Esophagus muscularis mucosa (tissue), 4 donors: Measurements from ENCODE around the gene SPO11.

GRCh38 chr20:53371906-53372615 is 221.6 kb downstream of the ZNF217 start:
- PRO-cap: no peak
- RAMPAGE, long total RNA, 4 experiments: no peak in any of the 4 experiments

GRCh38 chr20:53567049-53568146 is 26.2 kb downstream of the ZNF217 start:
- PRO-cap: no peak
- RAMPAGE, long total RNA, 4 experiments: no peak in any of the 4 experiments

DNA sequence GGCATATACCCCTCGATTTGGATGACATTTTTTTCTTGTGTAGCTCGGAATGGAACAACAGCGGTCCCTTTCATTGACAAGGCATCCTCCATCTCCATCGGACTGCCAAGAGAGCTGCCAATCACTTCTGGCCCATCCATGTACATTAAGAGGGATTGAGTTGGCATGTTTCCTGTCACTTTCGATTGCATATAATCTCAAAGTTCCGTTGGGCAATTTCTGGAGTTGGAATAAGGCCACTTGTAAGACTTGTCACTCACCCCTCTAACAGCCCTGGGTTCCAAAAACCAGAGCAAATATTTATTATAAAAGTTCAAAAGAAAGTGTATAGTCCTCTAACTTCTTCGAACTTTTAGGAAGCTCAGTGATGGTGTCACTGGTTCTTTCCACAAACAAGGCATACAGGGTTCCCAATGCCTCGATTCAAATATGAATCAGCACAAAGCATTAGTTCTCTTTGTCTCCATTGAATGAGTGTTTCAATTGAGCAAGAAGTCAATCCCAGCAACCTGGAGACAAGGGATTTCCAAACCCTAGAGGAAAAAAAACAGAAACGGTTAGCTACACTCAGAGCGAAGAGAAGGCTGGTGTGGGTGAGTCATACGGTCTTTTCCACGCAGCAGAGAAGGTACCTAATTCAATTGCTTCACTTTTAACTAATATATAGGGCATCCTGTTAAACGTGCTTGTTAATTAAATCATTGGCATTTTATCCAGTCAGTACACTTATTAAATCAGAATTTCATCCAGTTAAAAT is 10.8 kb downstream of the ZNF217 start:
- PRO-cap: bidirectional peak, plus-strand start at position 570 of the sequence, minus-strand start at position 401 of the sequence
- RAMPAGE, long total RNA, 4 experiments: no peak in any of the 4 experiments

- PRO-cap: bidirectional peak, plus-strand start at chr20:53592714, minus-strand start at chr20:53592765
- RAMPAGE, long total RNA, 4 experiments: start-site peak on the plus strand in 1 of 4 experiments, at chr20:53592714-53592768 at its widest, 15 reads per replicate; start-site peak on the minus strand in 2 of 4 experiments, at chr20:53592765-53592951 at its widest, 7 to 13 reads per replicate
These were observed 854 bp downstream of the ZNF217 start for GRCh38 chr20:53592530-53593439.

DNA sequence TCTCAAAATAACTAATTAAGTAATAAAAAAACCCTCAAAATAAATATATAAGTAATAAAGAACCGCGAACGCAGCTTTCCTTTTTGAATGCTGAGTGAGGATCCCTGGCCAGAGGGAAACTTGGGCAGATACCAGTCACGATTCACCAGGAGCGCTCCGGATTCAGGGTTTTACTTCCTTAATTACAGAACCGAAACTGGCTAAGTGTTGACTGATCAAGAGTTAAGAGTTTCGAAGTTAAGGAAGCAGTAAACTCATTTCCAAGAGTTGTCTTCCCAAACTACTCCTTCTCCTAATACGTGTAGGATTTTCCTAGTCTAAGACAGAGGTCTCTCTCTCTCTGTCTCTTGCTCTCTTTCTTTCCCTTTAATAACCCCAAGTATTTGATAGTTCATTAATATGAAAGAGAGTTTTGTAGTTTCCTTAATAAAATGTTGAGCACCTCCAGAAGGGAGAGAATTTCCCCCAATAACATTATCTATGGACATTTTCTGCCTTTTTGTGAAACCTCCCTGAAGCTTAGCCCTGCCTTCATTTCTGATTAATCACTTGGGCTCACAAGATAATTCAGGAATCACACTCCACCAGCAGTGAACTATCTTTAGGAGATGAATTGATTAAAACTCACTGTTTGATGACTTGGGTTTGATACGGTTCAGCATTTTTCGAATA is 61.5 kb upstream of the ZNF217 start:
- PRO-cap: no peak
- RAMPAGE, long total RNA, 4 experiments: no peak in any of the 4 experiments

DNA sequence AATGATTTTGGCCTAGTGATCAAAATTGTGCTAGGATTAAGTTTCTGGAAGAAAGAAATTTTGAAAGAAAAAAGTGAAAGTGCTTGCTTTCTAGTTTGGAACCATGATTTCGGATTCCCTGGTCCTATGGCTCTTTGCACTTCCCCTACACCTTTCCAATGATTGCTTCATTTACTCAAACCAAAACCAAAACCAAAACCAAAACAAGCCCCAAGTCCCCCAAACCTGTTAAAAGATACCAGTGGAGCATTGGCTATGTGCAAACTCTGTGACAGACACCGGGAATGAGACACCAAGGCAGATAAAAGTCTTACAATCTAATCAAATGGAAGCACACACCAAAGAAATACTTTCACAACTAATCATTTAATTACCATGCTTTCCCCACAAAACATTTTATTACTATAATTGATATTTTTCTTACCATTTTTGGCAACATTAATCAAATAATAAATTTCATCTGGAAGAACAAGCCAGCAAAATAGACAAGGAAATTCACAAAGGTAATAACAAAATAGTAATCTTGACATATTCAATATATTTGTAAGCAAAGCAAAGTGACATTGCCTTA is 174.0 kb upstream of the ZNF217 start:
- PRO-cap: no peak
- RAMPAGE, long total RNA, 4 experiments: no peak in any of the 4 experiments

DNA sequence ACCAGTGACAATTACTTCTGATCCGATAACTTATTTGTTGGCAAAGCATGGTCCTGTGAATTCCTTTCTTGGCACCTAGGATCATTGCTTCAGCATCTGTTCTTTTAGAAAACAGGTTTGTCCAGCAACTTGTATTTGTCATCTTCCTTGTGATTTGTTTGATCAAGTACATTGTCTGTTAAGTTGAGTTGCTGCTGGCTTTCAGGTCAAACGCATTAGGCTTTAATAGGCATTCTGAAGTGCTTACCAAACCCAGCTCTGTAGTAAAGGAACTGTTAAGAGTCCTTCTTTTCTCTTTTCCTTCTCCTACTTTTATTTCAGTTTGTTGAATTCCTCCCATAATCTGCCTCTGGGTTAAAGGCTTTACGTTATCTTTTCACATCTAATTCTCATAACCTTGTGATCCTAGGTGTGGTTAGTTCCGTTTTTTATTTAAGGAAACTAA is 192.5 kb upstream of the ZNF217 start:
- PRO-cap: no peak
- RAMPAGE, long total RNA, 4 experiments: no peak in any of the 4 experiments

DNA sequence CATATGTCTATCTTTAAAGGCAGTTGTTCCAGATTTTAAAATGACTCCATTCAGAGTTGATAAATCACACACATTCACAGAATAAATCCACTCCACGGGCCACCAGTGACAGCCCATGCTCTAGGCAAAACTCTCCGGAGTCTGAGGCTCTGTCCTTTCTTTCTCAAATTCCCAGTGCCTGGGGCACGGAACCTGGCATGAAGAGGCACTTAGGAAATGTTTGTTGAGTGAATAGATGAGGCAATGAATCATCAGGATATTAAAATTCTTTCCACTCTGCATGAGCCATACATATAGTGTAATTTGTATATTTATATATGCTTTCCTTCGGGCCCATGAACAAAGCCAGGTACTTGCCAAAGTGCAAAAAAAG is 212.1 kb upstream of the ZNF217 start:
- PRO-cap: no peak
- RAMPAGE, long total RNA, 4 experiments: no peak in any of the 4 experiments

DNA sequence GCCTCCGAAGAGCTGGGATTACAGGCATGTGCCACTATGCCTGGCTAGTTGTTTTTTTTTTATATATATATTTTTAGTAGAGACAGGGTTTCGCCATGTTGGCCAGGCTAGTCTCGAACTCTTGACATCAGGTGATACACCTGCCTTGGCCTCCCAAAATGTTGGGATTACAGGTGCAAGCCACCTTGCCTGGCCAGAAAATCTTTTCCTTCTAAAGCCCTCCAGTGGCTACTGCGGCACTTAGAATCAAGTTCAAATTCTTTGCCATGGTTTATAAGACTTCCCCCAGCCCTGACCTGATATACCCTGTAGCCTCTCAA is 235.8 kb downstream of the BCAS1 start:
- PRO-cap: no peak
- RAMPAGE, long total RNA, 4 experiments: no peak in any of the 4 experiments

DNA sequence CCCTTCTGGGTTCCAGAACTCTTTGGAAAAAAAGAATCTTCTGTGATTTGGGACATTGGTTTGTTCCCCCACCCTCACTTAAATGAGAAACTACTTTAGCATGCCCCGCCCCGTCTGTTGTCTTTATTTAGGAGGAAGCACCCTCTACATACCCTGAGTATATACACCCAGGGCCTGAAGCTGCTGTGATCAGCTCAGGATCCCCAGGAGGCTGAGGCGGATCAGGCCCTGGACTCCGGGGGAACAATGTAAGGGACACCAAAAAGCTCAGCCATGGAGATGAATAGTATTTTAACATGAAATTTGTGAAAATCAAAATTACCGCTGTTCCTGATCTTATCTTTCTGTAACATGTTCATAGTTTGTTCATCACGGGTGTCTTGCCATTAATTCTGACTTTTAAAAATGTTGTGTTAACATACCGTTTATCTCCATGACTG is 1.4 kb downstream of the BCAS1 start:
- PRO-cap: no peak
- RAMPAGE, long total RNA, 4 experiments: no peak in any of the 4 experiments

- PRO-cap: no peak
- RAMPAGE, long total RNA, 4 experiments: no peak in any of the 4 experiments
These were observed 33.7 kb upstream of the BCAS1 start for GRCh38 chr20:54104032-54104580.

DNA sequence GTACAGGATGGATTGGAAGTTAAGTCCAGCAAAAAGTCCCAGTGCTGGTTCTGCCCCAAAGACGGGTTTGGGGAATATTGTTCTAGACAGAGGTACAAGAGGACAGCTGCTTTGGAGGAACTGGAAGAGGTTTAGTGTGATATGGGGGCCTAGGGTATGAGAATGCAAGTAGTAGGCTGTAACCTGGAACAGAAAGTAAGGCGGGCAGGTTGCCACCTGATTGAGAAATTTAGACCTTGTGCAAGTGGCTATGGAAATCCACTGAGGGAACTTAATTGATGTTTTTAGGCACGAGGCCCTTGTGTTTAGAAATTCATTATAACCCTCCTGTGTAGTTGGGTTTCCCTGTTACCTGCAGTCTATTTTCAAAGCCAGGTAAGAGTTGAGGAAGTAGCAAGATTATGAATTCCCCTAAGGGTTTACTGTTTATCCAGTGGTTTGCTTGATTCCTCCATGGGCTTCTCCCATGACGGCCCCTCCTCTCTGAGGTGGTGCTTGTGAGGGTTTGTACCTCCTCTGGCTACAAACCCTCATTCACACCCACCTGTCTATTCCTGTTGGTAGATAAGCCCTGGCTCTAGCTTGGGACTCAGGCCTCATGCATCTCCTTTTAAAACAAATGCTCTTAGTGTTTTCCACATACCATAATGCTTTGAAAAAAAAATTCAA is 42.0 kb upstream of the BCAS1 start:
- PRO-cap: no peak
- RAMPAGE, long total RNA, 4 experiments: no peak in any of the 4 experiments

- PRO-cap: no peak
- RAMPAGE, long total RNA, 4 experiments: no peak in any of the 4 experiments
These were observed 384.2 kb downstream of the DOK5 start for GRCh38 chr20:54859670-54859960.

- PRO-cap: no peak
- RAMPAGE, long total RNA, 4 experiments: no peak in any of the 4 experiments
These were observed 4.0 kb downstream of the FAM210B start for GRCh38 chr20:56362623-56363310.

GRCh38 chr20:56458451-56459094 is 9.9 kb upstream of the RTF2 start:
- PRO-cap: no peak
- RAMPAGE, long total RNA, 4 experiments: no peak in any of the 4 experiments

DNA sequence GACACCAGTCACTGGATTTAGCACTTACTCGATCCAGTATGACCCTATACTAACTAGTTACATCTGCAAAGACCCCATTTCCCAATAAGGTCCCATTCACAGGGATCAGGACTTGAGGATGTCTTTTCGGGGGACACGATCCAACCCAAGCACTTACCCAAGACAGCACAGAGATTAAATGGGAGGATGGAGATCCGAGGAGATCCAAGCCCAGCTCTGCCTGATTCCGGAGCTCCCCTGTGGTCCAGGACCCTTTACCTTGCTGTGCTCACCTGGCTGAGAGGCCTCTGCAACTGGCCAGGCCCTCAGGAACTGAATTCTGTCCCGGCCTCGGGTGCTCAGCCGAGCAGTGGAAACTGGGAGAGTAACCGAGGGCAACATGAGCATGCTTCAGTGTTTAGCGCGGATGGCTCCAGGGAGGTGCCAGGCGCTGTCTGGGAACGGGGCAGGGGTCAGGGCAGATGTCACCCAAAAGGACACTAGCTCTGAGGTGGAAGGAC is 192.4 kb downstream of the BMP7 start:
- PRO-cap: no peak
- RAMPAGE, long total RNA, 4 experiments: no peak in any of the 4 experiments

DNA sequence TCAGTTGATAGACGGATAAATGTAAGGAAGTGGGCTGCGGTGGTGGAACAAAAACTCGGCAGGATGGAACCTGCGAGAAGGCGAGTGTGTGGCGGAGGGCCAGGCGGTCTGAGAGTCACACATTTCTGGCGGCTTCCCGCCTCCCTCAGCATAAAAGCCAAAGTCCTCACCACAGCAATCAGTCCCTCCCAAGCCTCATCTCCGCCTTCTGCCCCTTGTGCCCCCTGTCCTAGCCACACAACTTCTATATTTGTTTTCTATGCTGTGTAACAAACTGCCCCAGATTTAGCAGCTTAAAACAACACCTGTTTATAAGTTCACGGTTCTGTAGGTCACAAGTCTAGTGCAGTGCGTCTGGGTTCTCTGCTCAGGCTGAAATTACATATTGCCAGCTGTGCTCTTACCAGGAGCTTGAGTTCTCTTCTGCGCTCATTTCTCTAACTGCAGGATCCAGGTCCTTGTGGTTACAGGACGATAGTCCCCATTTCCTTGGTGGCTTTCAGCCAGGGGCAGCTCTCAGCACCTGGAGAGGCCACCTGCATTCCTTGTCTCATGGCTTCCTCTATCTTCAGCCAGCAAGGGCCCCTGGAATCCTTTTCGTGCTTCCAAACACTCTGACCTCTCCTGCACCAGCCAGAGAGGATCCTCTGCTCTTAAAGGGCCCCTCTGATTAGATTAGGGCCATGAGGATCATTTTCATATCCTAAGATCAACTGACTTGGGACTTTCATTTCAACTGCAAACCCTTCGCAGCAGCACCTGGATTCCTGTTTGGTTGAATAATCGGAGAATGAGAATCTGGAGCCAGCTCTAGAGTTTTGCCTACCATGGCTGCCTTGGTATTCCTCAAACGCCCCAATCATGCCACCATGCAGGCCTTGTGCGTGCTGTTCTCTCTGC is 11.6 kb upstream of the SPO11 start:
- PRO-cap: no peak
- RAMPAGE, long total RNA, 4 experiments: no peak in any of the 4 experiments

DNA sequence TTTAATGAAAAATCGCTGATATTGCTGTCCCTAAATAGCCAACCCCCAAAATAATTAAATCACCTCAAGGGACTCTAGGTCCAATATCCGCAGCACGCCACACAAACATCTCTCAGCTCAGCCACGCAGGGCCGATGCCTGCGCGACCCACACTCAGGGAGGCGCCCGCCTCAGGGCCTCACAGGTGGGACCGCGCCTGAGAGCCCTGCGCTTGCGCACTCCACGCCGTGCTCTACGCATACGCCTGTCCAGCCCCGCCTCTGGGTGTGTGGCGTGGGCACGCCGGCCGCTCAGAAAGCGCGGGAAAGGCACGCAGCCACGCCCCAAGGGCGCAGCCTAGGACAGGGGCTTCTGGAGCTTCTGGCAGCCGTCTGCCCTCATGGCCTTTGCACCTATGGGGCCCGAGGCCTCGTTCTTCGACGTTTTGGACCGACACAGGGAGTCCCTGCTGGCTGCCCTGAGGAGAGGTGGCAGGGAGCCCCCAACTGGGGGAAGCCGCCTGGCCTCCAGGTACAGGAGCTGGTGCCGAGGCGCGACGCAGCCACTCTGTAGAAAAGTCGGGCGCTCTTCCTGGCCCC is at the start of gene SPO11:
Gene SPO11 (plus strand): TSS at position 315 of the 578 bp plus-strand sequence.
- PRO-cap: no peak
- RAMPAGE, long total RNA, 4 experiments: no peak in any of the 4 experiments

DNA sequence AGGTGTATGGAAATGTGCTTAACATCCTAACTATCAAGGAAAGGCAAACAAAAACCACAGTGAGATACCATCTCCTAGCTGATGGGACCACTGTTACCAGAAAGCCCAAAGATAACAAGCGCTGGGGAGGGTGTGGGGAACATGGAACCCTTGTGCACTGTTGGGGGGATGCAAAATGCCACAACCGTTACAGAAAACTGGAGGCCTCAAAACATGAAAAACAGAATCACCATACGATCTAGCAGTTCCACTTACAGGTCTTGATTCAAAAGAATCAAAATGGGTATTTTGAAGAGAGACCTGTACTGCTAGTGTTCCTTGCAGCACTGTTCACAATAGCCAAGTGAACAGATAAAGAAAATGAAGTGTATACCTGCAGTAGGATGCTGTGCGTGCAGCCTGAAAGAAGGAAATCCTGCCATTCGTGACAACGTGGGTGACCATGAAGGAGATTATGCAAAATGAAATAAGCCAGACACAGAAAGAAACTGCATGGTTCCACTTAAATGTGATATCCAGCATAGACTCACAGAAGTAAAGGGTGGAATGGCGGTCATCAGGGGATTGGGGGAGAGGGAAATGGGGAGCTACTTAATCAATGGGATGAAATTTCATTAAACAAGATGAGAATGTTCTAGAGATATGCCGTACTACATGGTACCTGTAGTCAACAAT is 19.6 kb upstream of the RBM38 start:
- PRO-cap: no peak
- RAMPAGE, long total RNA, 4 experiments: no peak in any of the 4 experiments

DNA sequence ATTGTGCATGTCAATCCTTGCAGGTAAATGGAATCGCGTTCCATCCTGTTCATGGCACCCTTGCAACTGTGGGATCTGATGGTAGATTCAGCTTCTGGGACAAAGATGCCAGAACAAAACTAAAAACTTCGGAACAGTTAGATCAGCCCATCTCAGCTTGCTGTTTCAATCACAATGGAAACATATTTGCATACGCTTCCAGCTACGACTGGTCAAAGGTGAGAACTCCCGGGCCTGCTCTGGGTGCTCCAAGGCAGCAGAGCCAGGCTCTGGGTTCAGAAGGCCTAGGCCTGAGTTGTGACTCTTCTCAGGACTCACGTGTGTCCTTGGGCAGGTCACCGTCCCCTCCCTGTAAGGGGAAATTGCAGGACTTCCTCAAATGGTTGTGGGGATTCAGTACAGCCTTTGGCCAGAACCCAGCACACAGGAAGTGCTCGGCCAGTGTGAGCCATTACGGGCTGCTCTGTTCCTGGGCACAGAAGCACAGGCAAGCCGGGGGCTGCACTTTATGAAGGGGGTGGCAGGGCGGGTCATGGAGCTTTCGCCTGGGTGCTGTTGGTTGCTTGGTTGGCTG is 16.5 kb upstream of the RBM38 start:
- PRO-cap: no peak
- RAMPAGE, long total RNA, 4 experiments: no peak in any of the 4 experiments